Brain (tissue), 1 donor: ENCODE measurements around a stretch of chr20.

DNA sequence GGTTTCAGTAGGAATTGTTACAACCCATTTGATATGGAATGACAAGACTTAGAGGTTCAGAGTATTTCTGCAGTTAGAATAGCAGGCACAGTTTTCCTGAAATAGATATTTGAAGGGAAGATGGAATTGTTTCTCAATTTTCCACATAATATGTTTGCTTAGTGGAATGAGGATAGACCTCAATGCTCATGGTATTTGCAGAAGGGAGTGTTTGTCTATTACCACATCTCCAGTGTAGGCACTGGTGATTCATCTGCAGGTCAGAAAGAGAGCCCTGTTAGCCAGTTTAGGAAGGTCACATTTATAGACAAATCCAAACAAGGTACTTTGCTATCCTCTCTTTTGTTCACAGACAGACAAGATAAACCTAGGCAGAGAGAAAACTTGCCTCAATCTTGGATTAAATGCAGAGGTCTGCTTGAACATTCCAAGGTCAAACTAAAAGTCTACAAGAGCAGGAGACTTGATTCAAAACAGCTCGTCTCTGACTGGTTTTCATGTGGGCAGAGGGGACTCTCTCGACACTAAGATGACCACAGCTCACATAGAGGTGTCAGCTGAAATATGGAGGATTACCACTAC lies 22.8 kb downstream of the ISM1 start:
- RRBS: no CpG with 5 or more reads among the region's 2 CpGs

- RRBS: no CpG with 5 or more reads among the region's 13 CpGs
Observed at GRCh38 chr20:13342310-13343134, 121.4 kb downstream of the ISM1 start.

GRCh38 chr20:13774905-13775393 lies 9.8 kb downstream of the ESF1 start:
- RRBS: no CpG with 5 or more reads among the region's 3 CpGs

DNA sequence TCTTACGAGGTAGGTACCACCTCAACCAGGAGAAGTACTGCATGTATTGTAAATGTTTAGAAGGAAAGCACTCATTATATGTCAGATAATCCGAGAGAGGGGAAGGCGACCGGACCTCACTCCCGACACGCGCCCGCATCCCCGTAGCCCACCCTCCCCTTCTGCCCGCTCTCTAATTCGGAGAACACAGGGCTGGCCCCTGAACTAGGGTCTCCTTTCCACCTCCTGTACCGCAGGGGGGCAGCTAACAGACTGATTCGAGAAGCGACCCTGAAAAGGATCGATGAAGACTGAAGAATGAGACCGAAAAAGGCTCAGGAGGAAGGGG lies 325 bp downstream of the ESF1 start:
- RRBS: no CpG with 5 or more reads among the region's 16 CpGs

DNA sequence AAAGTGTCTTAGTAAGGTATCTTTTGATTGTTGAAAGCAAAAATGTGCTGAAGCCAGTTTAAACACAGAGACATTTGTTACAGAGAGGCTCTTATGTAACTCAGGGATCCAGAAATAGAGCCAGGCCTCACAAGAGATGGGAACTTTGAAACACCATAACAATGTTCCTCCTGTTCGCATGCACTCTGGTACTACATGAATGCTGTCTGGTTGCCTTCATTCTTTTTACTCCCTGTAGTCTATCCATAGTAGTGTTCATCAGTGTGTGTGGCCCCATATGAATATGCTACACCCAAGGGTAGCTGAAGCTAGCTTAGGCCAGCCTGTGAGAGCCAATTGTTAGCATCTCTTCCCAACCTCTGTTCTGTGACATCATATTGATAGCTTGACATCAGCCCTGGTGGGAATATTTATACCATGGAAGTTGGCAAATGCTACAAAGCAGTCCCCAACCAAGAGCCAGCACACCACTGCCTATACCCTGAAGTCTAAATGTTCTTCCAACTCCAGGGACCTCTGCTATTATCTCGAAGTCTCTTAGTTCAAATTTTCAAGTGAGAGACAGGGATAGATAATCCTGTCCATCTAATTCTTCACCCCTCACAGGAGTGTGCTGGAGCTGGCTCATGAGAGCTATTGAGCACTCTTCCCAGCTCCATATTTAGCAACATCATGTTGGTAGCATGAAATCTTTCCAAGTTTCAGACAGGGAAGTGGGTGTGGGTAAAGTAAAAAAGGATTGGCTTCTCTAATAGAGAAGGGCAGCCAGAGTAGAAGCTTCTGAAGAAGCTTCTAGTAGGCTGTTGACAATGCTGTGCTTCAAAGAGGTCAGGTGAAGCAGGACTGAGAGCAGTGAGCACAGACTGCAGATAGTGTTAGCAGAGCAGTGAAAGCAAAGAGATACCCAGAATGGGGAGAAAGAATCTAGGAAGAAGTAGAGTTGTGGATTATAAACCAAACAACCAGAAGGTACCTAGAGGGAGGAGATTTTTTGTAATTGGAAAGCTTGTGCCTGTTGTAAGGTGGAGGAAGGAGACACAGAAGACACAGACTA lies 7.1 kb downstream of the NDUFAF5 start:
- RRBS: no CpG with 5 or more reads among the region's 2 CpGs

DNA sequence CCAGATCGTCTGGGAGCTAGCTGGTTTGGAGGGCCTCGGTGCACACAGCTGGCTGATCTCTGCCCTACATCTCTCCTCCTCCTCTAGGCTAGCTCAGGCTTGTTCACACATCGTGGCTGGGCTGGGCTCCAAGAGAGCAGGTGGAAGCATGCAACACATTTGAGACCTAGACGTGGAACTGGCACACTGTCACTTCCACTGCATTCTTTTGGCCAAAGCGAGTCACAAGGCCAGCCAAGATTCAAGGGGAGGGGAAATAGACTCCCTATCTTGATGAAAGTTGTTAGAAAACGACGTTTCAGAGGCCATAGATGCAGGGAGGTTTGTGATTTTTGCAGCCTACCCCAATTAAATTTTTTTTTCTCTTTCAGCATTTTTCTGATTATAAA lies 16.0 kb downstream of the NDUFAF5 start:
- RRBS: no CpG with 5 or more reads among the region's 7 CpGs

GRCh38 chr20:15295195-15295741 lies 957.9 kb upstream of the FLRT3 start:
- RRBS: no CpG with 5 or more reads among the region's 2 CpGs

GRCh38 chr20:16463029-16463635 lies 110.1 kb downstream of the KIF16B start:
- RRBS: no CpG with 5 or more reads among the region's 8 CpGs

GRCh38 chr20:16864061-16864499 lies 115.9 kb downstream of the OTOR start:
- RRBS: no CpG with 5 or more reads among the region's 6 CpGs

DNA sequence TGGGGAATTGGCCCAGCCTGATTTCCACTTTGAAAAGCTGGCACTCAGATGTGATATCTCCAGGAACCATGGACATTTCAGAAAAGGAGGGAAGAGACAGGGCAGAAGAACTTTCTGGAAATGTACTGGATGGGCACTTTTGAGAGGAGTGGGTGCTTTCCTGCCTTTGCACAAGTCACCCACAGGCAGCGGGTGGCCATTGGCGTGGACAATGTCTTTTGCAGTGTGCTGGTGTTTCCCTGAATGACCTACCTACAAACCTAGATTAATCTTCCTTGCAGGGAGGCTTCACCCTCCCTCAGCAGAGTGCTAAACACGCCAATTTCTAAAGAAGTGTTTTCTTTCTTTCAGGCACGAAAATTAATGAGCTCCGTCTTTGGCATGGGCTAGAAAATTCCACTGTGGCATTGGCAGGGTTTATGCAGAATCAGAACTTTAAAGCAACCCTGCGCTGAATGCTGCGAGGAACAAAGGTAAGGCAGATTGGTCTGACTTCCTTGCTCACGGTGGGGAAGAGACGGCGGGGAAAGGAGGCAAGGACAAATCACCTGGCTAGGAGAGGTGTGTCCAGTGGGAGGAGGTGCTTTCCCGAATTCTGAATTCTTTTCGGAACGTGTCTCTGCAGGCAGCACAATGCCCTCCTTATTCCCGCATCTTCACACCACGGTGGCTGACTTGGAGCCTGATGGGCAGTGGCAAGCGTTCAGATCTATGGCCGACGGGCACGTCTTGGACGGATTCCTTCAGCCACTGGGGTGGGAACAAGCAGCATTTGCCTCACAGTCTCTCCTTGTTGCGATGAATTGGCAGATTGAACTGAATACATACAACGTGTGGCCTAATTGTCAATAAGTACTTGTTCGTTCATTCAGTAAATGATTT lies 6.3 kb upstream of the BANF2 start:
- RRBS: no CpG with 5 or more reads among the region's 23 CpGs

DNA sequence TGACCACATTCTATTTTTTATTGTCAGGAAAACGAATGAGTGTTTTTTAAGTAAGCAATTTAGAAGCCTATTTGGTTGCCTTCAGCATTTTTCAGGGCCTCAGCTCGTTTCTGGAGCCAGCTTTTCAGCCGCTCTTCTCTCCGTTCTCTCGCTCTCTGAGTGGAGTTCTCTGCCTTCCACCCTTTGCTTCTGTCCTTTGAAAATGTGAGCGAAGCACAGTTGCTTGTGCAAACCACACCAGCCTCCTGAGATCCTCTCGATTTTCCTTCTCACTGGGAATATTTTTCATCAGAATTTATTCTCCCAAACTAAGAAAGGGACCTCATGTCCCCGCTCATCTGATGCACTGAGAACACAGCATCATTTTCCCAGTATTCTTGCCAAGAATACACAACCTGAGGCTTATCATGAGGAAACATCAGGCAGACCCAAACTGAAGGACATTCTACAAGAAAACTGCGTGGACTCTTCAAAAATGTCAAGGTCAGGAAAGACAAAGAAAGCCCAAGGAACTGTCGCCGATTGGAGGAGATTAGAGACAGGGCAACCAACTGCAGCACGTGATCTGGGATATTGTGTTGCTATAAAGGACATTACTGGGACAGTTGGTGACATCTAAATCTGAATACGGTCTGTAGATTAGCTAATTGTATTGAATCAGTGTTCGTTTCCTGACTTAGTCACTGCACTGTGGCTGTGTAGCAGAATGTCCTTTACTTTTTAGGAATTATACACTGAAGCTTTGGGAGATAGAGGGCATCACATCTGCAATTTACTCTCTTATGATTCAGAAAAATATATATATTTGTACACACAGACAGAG lies 72.4 kb downstream of the SNX5 start:
- RRBS: no CpG with 5 or more reads among the region's 14 CpGs

DNA sequence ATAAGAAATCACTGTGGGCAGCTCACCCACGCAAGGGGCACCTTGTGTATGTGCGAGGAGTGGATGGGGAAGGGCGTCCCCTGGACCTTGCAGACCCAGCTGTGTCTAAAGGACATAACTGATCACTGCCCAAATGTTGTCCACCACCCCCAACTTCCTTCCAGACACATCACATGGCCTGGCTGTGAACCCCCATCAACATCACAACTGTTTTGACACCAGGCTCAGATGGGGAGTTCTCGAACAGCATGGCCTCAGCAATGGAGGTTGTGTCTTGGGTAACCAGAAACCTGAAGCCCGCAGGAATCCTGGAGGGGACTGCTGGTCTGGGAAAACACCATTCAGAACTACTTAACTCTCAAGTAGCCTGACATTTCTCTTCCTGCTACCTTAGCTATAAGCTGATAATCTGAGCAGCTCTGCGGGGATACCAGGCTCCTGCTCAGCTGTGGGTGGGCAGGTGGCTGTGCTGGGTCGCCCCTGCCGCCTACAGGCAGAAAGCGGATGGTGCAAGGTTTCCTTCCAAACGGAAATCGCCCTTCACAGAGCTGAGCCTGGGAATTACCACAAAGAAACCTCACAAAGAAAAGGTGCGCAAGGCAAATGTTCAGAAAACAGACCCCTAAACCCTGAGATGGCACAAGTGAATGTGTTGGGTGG lies 29.7 kb downstream of the SNX5 start:
- RRBS: no CpG with 5 or more reads among the region's 12 CpGs

DNA sequence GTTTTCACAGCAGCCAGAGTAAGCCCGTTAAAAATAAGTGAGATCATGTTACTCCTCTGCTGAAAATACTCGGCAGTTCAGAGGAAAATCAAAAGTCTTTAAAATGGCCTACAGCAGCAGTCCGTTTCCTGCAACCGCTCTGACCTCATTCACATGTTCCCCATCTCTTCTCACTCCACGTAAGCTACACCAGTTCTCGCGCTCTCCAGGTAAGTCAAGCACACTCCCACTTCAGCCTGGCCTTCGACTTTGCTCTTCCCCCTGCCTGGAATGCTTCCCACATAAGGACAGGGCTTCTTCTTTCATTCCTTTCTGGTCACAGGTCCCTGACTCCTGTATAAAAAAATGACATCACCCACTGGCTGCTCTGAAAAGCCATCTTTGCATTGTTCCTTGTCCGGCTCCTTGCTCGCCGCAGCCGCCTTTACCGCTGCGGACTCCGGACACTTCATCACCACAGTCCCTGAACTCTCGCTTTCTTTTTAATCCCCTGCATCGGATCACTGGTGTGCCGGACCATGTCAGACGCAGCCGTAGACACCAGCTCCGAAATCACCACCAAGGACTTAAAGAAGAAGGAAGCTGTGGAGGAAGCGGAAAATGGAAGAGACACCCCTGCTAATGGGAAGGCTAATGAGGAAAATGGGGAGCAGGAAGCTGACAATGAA lies 42.8 kb downstream of the MGME1 start:
- RRBS: 97% methylated on average over 10 of the region's 22 CpGs

DNA sequence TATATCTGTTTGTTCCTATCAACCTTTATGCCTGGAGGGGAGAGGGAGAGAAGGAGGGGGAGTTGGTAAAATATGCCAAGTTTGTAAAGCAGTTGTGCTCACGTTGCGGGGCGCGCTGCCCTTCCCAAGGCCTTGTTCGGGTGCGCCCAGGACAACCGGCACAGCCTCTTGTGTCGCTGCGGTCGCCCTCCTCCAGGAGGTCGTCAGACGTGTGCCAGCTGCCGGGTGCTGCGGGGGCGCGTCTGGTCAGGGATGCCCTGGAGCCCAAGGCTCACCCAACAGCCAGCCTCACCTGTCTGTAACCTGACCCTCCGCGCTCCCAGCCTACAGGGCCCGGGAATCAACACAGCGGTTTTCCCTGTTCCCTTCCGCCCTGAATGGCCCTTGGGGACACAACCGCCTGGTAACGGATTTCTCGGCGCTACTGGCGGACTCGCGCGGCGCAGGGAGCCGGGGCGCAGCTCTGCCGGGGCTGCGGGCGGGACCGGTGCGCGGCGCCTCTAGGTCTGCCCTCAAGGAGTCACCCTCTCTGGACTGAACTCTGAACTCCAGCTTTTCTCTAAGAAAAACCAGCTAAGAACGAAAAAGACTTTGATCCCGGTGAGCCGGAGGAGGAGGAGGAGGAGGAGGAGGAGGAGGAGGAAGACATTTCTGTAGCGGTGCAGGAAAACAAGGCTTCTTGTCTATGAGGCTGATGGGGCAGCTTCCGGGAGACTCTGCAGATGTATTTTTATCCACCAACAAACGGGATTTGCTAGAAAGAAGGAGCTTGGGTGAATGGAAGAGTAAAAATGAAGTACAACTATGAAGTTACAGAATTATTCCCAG lies 1.3 kb upstream of the OVOL2 start:
- RRBS: 3% methylated on average over 28 of the region's 45 CpGs

- RRBS: no CpG with 5 or more reads among the region's 5 CpGs
Observed at GRCh38 chr20:18493953-18494359, 3.1 kb downstream of the RBBP9 start.

GRCh38 chr20:18555453-18555652 lies 11.9 kb upstream of the SMIM26 start:
- RRBS: no CpG with 5 or more reads among the region's 4 CpGs

- RRBS: no CpG with 5 or more reads among the region's 8 CpGs
Observed at GRCh38 chr20:19026148-19026635, 186.2 kb upstream of the SLC24A3 start.

DNA sequence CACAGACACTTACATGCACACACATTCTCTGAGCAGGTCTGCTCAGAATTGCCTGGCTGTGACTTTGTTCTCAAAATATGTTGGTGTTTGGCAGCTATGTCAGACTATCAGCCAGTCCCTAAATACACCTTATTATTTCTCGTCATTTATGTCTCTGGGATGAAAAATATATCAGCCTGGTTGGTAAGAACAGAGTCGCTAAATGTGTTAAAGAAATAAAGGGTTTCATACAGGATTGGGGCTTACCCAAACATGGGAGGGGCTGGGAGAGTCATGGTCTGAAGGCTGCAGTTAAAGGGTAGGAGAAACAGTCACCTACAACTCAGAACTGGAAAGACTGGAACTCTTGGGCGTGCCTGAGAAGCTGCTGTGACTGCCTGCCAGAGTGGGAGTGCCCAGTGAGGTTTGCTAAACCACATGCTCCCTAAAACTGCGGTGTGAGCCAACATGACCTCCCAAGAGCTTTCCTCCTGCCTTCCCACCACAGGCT lies 165.0 kb upstream of the SLC24A3 start:
- RRBS: no CpG with 5 or more reads among the region's 4 CpGs

DNA sequence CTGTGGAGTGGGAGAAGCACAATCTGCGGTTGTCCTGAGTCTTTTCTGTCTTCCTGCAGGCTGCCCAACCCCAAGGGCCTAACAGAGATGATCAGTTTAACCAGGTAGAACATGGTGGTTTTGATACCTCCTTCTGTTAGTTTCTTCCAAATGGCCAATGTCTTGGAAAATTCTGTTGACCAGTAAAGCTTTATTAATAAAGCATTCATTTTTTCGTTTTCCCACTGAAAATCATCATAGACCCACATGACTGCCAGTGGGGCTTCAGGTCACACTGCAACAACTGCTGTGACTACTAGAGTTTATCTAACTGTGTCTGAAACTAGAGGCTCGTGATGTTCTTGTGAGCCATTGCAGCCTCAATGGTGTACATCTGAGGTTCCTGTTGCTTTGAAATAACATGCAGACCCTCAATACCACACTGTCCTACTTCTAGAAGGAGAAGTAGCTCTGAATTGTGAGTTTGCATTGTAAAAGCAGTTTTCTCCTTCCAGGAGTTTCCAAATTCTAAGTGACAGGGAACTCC lies 27.5 kb downstream of the SLC24A3 start:
- RRBS: no CpG with 5 or more reads among the region's 3 CpGs

- RRBS: no CpG with 5 or more reads among the region's 20 CpGs
Observed at GRCh38 chr20:19658097-19658727, 99.8 kb upstream of the RIN2 start.